ENCODE measurements around a stretch of chr1.

- RRBS = no CpG with 5 or more reads among the region's 10 CpGs
CAGE:
- cytosol, long polyA plus RNA = no peak
- long polyA plus RNA = no peak
- nucleus, long polyA plus RNA = no peak
Measured at GRCh38 chr1:24963231-24963936, 33.3 kb upstream of the RUNX3 start.

GRCh38 chr1:25029402-25029696 is 99.3 kb upstream of the RUNX3 start:
- RRBS = no CpG with 5 or more reads among the region's 7 CpGs
CAGE:
- cytosol, long polyA plus RNA = no peak
- long polyA plus RNA = no peak
- nucleus, long polyA plus RNA = no peak

GRCh38 chr1:25218732-25219820 is 13.2 kb downstream of the SYF2 start:
- RRBS = no CpG with 5 or more reads among the region's 9 CpGs
CAGE:
- cytosol, long polyA plus RNA = no peak
- long polyA plus RNA = no peak
- nucleus, long polyA plus RNA = no peak

- RRBS = 4% methylated on average over 4 of the region's 41 CpGs
CAGE:
- cytosol, long polyA plus RNA = no peak
- long polyA plus RNA = no peak
- nucleus, long polyA plus RNA = no peak
Measured at GRCh38 chr1:25239569-25240617, 7.4 kb downstream of the RSRP1 start.

- RRBS = no CpG with 5 or more reads among the region's 25 CpGs
CAGE:
- cytosol, long polyA plus RNA = no peak
- long polyA plus RNA = no peak
- nucleus, long polyA plus RNA = no peak
Measured at GRCh38 chr1:25266417-25266966, 5.8 kb upstream of the RHD start.

GRCh38 chr1:25544808-25545299 is 1.4 kb downstream of the LDLRAP1 start:
- RRBS = no CpG with 5 or more reads among the region's 6 CpGs
CAGE:
- cytosol, long polyA plus RNA = no peak
- long polyA plus RNA = no peak
- nucleus, long polyA plus RNA = no peak

DNA sequence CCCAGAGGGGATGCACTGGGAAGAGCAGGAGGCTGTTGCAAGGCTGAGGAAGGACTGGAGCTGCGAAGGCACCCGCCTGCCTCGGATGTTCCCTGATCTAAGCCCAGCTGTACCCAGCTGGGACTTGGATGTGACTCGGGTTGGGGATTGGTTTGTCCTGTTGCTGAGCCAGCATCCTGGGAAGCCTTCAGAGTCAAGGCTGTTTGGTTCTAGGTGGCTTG is 42.3 kb downstream of the MAN1C1 start:
- RRBS = no CpG with 5 or more reads among the region's 4 CpGs
CAGE:
- cytosol, long polyA plus RNA = no peak
- long polyA plus RNA = no peak
- nucleus, long polyA plus RNA = no peak

GRCh38 chr1:25681854-25682643 is 65.5 kb downstream of the MAN1C1 start:
- RRBS = no CpG with 5 or more reads among the region's 7 CpGs
CAGE:
- cytosol, long polyA plus RNA = no peak
- long polyA plus RNA = no peak
- nucleus, long polyA plus RNA = no peak

DNA sequence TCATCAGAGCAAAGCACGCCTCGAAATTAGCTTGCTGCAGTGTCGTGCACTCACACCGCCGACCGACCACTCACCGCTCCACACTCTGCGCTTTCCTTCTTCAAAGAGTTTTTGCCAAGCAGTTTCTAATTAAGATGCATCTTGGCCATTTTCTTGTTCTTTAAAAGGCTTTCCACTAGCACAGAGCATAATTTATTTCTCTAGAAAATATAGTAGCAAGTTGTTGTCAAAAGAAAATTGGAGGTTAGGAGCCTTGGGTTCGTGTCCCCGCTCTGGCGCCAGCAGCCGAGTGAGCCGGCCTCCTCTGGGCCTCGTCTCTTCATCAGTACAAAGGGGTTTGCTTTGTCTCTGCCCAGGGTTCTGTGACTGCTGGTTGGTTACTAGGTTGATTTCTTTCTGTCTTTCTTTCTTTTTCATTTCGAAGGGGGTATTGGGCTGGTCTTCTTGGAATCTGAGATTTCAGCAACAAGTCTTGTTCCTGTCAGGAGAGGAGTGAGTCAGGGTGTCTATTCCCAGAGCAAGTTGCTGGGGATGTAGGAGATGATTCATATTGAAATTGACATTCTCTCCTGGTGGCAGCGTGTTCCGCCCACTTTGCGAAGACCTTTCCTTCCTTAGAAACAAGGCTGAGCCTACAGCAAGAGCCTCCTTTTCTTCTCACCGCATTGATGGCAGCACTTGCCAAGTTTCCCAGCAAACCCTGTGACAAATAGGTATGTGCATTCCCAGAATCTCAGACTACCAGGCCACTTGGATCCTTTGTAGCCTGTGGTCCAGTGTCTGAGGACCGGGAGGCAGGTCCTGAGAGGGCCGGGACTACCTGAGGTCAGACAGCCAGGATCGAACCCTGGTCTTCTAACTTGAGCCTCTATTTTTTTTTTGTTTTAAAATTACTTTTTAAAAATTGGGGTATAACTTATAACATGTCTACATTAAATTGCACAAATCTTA is 79.2 kb downstream of the MAN1C1 start:
- RRBS = no CpG with 5 or more reads among the region's 22 CpGs
CAGE:
- cytosol, long polyA plus RNA = no peak
- long polyA plus RNA = no peak
- nucleus, long polyA plus RNA = start-site peak on the minus strand centred at position 492 of the sequence, 92 bp wide, 24 and 25 reads in 2 replicates

GRCh38 chr1:25766604-25767123 is 33.3 kb upstream of the SELENON start:
- RRBS = no CpG with 5 or more reads among the region's 12 CpGs
CAGE:
- cytosol, long polyA plus RNA = no peak
- long polyA plus RNA = no peak
- nucleus, long polyA plus RNA = no peak

- RRBS = no CpG with 5 or more reads among the region's 5 CpGs
CAGE:
- cytosol, long polyA plus RNA = no peak
- long polyA plus RNA = no peak
- nucleus, long polyA plus RNA = no peak
Measured at GRCh38 chr1:25775393-25775949, 24.5 kb upstream of the SELENON start.

DNA sequence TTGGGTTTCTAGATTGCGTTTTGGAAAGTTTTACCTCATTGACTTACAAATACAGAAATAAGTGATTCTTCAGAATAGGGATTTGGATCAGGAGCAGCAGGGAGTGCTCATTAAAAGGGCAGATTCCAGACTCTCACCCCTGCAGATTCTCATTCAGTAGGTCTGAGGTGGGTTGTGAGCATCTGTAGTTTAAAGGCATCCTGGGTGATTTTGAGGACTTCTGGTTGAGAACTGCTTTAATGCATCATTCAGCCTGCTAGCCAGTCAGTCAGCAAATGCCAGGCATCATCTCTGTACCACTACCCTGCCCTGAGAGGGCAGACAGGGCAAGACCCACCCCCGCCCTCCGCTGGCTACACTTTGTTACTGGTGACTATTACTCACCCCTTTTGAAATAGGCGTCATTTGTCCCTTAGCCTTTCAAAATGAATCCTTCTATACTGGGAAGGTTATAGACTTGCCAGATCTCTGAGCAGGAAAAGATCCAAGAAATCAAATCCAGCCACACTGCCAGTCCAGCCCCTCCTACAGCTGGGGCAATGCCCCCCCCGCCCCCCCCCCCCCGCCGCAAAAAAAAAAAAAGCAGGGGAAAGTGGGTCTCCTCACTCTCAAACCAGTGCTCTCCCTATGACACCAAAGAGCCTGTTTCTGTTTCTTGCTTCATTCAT is 4.2 kb downstream of the SELENON start:
- RRBS = no CpG with 5 or more reads among the region's 7 CpGs
CAGE:
- cytosol, long polyA plus RNA = no peak
- long polyA plus RNA = no peak
- nucleus, long polyA plus RNA = no peak

DNA sequence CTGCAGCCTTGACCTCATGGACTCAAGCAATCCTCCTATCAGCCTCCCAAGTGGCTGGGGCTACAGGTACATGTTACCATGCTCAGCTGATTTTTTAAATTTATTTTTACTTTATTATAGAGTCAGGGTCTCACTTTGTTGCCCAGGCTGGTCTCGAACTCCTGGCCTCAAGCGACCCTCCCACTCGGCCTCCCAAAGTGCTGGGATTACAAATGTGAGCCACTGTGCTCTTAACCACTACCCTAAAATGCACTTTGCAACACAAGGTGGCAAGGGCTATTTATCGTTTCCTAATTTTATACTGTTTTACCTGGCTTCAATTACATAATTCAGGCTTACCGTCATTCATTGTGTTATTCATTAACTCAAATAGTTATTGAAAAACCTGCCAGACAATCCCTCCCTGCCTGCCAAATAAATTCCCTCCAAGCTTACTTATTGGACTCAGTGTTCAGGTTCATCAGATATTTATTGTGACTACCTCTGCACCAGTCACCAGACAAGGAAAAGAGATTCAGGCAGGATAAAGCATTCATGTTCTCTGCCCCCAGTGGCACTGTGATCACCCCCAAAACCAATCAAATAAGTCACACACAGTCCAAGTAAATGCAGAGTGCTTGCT is 8.0 kb upstream of the AUNIP start:
- RRBS = no CpG with 5 or more reads among the region's 5 CpGs
CAGE:
- cytosol, long polyA plus RNA = no peak
- long polyA plus RNA = no peak
- nucleus, long polyA plus RNA = no peak

GRCh38 chr1:26005413-26005761 is 7.5 kb upstream of the PAFAH2 start:
- RRBS = no CpG with 5 or more reads among the region's 2 CpGs
CAGE:
- cytosol, long polyA plus RNA = no peak
- long polyA plus RNA = no peak
- nucleus, long polyA plus RNA = no peak

DNA sequence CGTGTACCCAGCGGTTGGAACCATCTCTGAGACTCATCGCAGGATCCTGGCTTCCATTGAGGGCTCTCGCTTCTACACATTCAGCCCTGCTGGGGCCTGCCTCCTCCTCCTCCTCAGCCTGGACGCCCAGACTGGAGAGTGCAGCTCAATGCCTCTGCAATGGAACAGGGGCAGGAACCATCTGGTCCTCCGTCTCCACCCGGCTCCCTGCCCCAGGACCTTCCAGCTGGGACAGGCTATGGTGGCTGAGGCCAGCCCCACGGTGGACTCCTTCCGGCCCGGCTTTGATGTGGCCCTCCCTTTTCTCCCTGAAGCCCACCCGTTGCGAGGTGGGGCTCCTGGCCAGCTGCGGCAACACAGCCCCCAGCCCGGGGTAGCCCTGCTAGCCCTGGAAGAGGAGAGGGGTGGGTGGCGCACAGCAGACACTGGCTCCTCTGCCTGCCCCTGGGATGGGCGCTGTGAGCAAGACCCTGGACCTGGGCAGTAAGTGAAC is 1.4 kb downstream of the EXTL1 start:
- RRBS = 82% methylated on average over 6 of the region's 16 CpGs
CAGE:
- cytosol, long polyA plus RNA = no peak
- long polyA plus RNA = no peak
- nucleus, long polyA plus RNA = no peak

- RRBS = no CpG with 5 or more reads among the region's 8 CpGs
CAGE:
- cytosol, long polyA plus RNA = no peak
- long polyA plus RNA = no peak
- nucleus, long polyA plus RNA = no peak
Measured at GRCh38 chr1:26047228-26047773, 1.4 kb upstream of the SLC30A2 start.

- RRBS = no CpG with 5 or more reads among the region's 18 CpGs
CAGE:
- cytosol, long polyA plus RNA = no peak
- long polyA plus RNA = no peak
- nucleus, long polyA plus RNA = no peak
Measured at GRCh38 chr1:26066008-26066818, 1.2 kb downstream of the TRIM63 start.

DNA sequence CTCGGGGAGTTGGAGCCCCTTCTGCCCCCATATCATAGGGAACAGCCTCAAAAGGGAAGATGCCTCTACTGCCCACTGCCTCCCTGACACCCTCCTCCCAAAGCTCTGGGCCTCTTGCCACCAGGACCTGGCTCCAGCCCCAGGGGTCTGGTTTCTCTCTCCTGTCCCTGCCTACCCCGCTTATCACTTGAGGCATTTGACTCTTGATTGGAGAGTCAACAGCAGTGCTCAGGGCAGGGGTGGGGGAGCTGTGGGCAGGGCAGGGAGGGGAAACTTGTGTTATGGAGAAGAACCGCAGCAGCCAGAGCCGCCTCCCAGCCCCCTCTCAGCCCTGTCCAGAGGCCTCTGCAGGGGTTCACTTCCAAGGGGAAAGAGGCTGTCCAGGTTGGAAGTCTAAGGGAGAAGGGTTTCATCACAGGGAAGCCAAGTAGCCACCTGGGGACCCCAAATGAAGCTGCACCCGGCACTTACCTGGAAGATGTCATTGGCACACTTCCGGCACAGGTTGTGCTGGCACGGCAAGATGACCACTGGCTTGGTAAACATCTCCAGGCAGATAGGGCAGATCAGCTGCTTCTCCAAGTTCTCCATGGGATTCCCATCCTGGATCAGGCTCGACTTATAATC is 452 bp downstream of the TRIM63 start:
- RRBS = 100% methylated on average over 1 of the region's 8 CpGs
CAGE:
- cytosol, long polyA plus RNA = no peak
- long polyA plus RNA = no peak
- nucleus, long polyA plus RNA = no peak

DNA sequence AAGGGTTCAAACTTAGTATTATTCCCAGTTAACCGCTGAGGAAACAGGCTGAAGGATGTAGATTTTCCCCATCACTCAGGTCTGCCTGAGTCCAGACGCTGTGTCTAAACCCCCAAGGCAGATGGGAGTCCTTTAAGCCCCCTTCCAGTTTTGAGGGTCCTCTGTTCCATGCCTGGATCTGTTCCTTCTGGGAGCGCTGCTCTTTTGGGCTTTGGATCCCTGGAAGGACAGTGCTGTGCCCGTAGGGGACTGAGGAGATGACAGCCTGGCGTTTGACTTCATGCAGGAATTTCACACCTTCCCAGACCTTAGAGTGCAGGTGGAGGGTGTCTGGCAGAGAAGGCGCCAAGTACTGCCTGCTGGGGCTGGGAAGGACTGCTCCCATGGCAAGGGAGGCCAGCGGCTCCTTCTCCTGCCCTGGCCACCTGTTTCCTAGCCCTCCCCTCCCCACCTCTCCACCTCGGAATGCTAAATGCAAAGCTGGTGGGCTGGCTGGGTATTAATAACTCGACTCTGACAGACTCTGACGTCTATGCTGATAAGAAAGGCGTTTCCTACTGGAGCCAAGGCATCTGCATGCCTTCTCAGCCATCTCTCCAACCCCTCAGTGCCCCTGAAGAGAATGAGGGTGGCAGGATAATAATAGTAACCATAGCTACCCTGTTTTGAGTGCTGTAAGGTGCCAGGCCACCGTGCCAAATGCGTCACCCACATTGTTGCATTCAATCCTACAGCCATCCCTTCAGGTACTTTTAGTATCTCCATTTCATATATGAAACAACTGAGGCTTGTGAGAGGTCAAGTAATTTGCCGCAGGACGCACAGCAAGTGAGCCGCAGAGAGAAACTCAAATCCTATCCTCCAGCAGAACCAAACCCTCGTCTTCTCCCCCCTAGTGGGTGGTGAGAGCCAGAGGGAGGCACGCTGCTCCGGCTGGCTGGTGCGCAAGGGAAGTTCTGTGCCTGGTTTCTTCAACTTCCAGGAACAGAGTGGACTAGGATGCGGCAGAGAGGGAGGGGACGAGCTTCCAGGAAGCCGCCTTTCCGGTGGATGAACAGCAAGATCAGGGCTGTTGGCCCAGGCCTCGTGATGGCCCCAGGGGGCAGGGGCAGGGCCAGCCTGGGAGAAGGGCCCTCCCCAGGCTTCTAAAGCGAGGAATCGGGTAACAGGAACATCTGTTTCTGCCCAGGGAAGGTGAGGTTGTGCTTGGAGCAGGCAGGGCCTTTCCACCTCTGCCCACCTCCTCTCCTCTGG is 17.3 kb upstream of the PDIK1L start:
- RRBS = 0% methylated on average over 3 of the region's 27 CpGs
CAGE:
- cytosol, long polyA plus RNA = no peak
- long polyA plus RNA = no peak
- nucleus, long polyA plus RNA = no peak

DNA sequence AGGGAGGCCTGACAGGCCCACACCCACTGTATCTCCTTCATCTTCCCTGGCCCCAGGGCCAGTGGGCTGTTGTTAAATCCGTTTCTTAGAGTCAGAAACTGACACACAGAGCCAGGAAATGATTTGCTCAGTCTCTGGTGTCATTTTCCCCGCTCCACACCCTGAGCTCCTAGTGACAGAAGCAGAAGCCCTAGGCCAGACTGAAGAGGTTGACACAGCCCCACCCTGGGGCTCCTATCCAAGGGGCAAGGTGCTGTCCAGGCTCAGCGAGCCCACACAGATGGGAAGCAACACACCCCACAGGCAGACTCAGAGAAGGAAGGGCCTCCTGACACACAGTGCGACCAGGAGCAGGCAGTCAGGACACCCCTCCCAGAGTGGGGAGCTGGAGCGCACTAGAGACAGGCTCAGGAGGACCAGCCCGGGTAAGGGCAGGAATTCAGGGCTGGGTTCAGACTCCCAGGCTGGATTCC is 930 bp downstream of the CNKSR1 start:
- RRBS = no CpG with 5 or more reads among the region's 6 CpGs
CAGE:
- cytosol, long polyA plus RNA = no peak
- long polyA plus RNA = no peak
- nucleus, long polyA plus RNA = no peak

Data from IMR-90 (cell line).